Smooth muscle cell (in vitro differentiated cells): ENCODE results near the genes EDC4, CTRL, DPEP3, DUS2 and CDH3.

- RAMPAGE, long total RNA = no peak
These were observed 37.0 kb downstream of the CTCF start for GRCh38 chr16:67599232-67599896.

DNA sequence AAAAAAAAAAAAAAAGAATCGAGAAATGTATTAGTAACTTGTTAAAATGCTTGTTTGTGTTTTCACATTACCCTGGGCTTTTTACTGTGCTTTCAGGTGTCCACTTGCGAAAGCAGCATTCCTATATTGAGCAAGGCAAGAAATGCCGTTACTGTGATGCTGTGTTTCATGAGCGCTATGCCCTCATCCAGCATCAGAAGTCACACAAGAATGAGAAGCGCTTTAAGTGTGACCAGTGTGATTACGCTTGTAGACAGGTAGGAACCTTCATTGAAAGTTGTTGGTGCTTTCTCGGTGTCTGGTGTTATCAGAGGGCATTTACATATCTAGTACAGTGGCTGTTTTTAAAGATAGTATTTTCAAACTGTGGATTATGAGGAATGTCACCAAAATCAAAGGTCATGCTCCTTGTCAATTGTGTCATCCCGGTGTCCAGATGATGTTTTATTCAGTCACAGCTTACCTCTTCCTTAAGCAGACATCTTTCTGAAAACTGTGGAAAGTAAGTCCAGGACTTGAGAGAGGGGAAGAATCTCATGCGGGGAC lies 18.4 kb upstream of the CARMIL2 start:
- RAMPAGE, long total RNA = no peak

DNA sequence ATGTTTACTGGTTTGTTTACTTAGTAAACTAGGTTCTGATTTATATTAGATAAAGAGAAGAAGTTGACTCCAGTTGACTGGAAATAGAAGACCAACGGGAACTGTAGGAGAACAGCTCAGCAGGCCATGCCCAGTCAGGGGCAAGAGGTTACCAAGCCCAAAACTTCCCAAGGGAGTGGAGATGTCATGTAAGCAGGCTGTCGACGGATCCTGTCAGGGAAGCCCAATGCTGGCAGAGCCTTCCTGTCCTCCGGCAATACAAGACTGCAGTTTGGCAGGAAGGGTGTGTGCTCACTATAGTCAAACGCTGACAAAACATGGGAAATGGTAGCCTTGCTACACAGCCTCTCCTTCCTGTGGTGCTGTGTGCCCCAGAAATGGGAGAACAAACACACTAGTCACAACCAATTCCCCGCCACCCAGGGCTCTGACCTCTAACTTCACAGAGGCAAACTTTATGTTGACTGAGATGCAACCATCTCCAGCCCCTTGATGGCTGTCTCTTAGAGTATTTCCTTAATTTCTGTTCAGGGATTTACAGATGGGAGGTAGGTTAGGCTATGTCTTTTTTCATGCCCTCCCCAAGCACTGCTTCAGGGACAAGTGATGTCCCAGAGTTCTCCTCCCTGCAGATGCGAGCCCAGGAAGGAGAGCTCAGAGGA lies 18.2 kb downstream of the C16orf86 start:
- RAMPAGE, long total RNA = no peak

DNA sequence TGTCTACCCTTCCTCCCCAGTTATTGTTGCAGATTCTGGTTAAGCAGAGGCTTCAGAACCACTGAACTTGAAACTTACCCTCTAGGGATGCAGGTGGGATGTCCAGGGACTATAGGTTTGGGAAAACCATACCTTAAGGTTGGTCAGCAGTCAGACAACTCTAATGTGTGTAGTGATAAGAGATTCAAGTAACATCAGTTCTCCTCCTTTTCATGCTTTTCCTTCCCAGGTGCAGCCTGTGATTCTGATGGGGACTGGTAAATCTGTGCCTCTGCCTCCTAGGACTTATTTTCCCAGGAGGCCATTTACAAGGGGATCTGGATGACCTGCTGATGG lies 1.6 kb downstream of the THAP11 start:
- RAMPAGE, long total RNA = no peak

DNA sequence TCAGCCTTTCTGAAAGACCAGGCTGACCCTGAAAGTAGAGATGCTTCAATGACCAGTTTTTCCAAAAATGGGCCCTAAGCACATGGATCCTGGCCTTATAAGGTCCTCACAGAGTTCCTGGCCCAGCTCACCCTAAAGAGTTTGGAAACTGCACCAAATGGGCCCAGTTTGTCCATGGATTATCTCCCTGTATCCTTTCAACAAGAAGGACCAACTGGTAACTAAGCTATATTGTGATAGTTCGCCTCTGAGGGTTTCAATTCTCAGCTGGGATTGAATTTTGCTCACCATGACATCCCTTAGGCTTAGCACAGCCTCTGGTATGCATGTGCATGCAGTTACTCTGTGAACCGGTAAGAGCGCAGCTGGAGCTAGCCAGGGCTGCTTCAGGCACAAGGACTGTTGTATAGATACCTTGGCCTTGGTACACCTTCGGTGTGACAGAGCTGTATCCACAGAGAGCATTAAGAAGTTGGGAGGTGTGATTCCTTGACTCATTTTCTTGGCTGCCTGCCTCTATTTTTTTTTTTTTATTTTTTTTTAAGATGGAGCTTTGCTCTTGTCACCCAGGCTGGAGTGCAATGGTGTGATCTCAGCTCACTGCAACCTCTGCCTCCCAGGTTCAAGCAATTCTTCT lies 2.3 kb downstream of the THAP11 start:
- RAMPAGE, long total RNA = no peak

GRCh38 chr16:67872416-67873484 lies at the start of gene EDC4:
Gene EDC4 (plus strand): TSS chr16:67873052.
- RAMPAGE, long total RNA = no peak

- RAMPAGE, long total RNA = no peak
These were observed 334 bp downstream of the NRN1L start for GRCh38 chr16:67885059-67885378.

GRCh38 chr16:67917764-67918657 lies 13.7 kb downstream of the CTRL start:
- RAMPAGE, long total RNA = no peak

DNA sequence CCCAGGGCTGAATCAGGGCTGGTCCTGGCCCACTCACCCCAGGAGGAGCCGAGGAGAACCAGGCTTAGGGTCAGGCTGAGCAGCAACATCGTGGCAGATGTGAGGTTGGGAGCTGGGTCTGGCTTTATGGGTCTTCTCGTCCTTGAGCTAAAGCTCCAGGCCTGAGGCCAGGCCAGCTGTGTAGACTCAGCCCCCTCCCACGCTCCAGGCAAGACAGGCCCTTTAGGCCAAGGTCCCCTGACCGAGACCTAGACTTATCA lies at the start of gene CTRL:
Gene CTRL, minus strand, starts transcription at position 99 of the 260 bp plus-strand sequence.
- RAMPAGE, long total RNA = no peak

- RAMPAGE, long total RNA = no peak
These were observed at the start of gene DPEP3 for GRCh38 chr16:67980176-67980888. Gene DPEP3 (minus strand): TSS chr16:67980499.

DNA sequence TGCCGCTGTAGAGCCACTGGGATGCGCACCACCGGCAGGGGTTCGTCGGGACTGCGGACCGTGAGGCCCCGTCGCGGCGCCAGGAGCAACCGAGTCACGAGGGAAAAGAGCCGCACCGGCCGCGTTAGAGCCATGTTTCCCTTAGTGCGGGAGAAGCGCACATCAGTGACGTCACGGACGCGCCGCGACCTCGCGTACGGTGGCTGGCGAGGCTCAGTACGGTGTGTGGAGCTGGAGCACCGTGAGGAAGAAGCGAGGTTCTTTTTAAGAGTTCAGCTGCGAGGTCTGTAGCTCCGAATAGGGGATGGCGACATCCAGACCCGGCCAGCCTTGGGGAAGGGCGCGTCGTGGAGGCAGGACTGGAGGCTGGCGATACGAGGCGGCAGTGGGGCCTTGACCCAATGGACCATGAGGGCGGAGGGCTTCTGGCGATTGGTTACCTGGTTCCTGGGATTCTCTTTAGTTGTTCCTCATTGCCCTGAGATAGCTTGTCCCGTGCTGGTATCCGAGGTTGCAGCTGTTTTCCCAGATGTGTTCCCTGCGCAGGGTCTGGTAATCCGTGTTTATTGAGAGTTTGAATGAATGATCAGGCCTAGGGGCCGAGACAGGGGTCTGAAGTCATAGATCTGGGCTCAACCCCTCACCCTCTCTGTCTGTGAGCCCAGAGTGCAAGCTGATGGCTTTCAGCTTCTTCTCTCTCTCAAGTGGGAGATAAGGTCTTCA lies at the start of gene DUS2:
Gene DUS2, plus strand, starts transcription at position 216 of the 723 bp plus-strand sequence.
- RAMPAGE, long total RNA = start-site peak on the plus strand centred at position 209 of the sequence, 83 bp wide, 85 and 43 reads in 2 replicates

DNA sequence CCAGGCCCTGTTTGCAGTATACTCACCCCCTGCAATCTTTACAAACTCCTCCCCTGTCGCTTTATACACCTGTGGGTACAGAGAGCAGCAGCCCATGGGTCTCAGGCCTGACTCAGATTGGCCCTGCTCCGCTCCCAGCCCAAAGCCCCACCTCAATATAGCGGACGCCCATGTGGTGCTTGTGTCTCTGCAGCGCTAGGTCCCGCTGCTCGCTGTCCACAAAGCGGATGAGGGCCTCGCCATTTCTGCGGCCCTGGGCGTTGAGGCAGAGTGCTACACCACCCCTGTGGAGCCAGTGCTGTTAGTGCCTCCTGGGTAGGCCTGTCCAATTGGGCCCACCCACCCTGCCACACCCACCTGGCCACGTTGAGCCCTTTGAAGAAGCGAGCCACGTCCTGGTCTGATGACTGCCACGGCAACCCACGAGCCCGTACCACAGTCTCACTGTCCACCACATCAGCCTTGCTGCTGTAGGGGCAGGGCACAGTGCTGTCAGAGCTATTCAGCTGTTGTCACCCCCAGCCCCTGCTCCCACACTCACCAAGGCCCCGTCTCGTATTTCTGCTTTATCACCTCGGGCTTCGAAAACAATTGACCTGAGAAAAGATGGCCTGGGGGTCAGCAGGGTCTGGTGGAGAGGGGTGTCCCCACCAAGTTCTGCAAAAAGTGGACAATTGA lies 3.6 kb downstream of the ESRP2 start:
- RAMPAGE, long total RNA = no peak

GRCh38 chr16:68247262-68248388 lies 2.5 kb downstream of the PLA2G15 start:
- RAMPAGE, long total RNA = no peak

GRCh38 chr16:68328049-68328935 lies 17.5 kb downstream of the PRMT7 start:
- RAMPAGE, long total RNA = no peak

DNA sequence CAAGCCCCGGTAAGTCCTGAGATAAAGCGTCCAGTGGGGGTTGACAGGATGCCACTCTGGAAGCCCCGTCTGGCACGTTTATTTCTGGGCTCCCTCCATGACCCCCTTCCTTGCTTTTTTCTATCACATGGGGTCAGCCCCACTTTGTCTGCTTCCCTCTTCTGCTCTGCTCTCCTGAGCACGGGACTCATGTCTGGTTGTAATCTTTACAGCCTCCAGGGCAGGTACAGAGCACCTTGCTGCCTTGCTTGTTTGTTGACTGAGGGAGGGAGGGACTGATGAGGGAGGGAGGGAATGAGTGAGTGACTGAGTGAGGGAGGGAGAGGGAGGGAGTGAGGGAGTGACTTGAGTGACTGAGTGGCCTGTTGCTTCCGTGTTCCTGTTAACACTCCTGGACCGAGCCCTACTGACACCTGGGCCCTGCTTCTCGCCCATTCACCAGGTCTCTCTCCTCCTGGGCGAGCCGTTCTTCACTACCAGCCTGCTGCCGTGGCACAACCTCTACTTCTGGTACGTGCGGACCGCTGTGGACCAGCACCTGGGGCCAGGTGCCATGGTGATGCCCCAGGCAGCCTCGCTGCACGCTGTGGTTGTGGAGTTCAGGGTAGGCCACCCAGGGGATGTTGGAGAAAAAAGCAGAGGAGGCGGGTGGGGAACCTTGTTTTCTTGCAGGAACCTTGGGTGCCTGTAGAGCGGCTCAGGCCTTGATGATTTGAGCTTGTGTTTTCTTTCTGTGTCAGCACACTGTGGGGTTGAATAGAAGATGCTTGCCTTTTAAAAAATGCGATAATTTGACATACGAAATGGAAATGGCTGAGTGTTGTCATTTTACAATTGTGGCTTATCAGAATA lies 41.2 kb downstream of the PRMT7 start:
- RAMPAGE, long total RNA = no peak

DNA sequence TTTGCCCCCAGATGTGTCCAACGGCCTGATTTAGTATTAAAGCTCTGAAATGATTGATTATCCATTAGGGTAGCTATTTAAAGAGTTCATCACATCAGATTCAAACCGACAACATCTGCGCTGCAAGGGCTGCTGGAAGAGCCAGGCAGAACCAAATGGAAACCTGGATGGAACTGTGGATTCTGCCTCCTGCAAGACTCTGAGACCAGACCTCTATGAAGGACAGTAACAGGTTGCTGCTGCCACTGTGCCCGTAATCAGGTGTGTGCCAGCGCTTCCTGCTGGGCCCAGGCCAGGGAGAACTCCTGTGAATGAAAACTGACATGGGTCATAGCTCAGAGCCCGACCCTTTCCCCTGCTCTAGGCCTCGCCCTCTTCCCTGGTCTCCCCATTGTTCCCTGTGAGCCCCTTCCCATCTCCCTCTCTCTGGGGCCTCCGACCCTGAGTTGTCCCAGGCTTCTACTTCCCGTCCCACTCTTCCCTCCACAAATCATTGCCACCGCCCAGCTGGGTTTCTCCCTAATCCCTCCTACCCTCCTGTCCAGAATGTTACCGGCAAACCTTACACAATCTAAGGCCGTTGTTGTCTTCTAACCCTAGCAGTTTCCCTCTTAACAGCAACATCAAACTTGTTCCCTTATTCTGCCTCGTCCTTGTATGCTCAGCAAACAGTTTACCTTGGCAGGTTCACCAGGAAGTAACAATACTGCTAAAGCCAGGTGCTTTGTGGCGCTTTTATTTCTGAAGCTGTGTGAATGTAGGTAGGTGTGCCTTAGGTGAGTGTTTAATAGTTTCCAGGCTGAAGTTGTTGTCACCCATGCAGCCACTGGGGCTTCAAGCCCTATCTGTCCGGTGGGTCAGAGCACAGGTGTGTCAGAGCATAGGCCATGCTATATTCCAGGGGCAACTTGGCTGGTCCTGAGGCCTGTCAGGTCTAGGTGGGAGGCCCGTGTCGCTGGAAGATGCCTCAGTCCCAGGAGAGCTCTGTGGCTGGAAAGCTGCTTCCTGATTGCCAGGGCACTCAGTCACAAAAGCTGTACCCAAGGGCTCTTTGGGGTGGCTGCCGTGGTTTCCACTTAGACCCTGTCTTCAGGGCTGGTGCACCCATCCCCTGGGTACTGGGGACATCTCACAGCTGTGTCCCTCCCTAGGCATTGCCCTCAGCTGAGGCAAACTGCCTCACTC lies 32.0 kb downstream of the SMPD3 start:
- RAMPAGE, long total RNA = no peak

DNA sequence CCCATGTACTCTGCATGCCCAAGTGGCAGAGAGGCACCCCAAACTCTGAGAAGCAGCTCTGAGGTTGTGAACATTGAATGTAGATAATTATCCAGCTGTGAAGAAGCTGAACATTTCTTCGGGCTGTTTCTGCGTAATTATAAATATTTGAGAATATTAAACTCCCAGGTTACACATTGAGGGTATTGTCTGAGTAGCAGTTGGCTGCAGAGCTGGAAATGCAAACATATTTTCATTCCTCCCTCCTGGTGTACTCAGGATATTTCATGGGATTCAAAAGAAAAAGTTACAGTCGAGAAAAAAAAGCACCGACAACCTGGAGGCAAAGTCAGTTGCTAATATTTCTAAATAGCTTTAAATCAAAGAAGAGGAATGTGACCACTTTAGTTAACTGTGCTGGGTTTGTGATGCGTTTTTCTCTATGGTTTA lies 31.5 kb upstream of the ZFP90 start:
- RAMPAGE, long total RNA = no peak

DNA sequence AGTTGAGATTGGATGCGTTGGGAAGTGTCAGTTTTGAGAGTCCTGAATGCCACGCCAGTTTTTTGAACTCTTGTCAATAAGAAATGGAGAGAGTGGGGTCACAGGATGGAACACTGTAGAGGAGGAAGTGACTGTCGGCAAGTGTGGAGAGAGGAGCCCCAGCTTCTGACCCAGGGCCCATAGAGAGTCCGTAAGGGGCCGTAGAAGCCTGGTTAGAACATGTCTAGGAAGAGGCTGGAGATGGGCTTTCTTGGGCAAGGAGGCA lies 894 bp downstream of the ZFP90 start:
- RAMPAGE, long total RNA = no peak

GRCh38 chr16:68640861-68641344 lies 4.2 kb upstream of the CDH3 start:
- RAMPAGE, long total RNA = no peak

DNA sequence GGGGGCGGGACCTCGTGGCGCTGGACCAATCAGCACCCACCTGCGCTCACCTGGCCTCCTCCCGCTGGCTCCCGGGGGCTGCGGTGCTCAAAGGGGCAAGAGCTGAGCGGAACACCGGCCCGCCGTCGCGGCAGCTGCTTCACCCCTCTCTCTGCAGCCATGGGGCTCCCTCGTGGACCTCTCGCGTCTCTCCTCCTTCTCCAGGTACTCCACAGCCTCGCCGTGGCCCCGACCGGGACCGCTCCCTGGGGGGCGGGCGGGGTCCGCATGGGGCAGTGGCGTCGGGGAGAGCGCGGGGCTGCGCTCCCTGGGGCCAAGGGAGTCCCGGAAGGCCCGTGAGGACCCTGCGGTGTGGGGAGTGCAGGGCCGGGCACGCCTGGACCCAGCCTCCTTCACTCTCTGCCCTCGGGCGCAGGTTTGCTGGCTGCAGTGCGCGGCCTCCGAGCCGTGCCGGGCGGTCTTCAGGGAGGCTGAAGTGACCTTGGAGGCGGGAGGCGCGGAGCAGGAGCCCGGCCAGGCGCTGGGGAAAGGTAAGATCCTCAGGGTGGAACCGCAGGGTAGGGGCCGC lies at the start of gene CDH3:
Gene CDH3, plus strand, starts transcription at position 90 of the 568 bp plus-strand sequence.
- RAMPAGE, long total RNA = start-site peak on the plus strand centred at position 106 of the sequence, 50 bp wide, 504 and 174 reads in 2 replicates